Measurements from ENCODE around the genes TYRP1 and CCDC171.

DNA sequence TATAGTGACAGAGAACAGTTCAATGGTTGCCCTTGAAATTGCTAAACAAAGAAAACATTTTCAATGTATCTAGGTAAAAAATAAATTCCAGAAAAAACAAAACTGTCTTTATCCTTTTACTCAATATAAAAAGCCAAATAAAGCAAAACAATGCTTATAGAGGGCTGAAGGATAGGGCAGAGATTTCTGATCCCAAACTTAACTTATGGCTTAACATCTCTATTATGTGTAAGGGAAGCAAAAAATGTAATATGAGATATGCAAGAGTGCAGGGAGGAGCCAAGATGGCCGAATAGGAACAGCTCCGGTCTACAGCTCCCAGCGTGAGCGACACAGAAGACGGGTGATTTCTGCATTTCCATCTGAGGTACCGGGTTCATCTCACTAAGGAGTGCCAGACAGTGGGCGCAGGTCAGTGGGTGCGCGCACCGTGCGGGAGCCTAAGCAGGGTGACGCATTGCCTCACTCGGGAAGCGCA is 359.4 kb upstream of the TYRP1 start:
- PRO-cap: no peak
- RAMPAGE, long total RNA, 4 experiments: no peak in any of the 4 experiments

DNA sequence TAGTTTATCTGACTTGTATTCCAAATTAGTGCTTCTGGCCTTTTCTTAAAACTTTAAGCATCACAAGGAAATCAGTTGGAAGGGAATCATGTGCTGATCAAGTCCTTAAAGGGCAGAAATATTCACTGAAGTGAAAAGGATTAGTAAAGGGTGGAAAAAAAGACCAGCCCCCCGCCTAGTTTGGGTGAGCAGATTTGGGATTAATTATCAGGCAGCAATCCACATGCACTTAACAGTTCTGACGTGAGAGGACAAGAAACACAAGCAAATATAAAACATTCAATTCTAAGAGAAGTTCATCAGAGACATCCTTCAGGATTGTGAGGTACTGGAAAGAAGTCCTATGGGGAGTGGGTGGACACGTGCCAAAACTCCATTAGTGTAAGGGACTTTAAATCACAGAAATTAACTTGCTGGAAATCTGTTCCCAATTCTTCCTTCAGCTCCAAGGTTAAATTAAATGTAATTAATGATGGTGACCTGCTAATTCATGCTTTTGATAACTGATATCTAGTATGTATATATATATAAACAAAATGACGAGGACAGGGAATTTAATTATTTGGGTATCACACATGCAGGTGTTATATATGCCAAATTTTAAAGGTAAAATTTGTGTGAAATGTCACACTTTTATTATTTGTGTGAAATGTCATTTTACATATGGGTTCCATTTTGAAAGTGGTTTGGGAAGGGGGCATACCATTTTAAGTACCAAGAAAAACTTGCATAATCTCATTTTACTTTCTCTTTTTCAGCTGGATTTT is at the start of gene TYRP1:
TSS of gene TYRP1 (plus strand) at position 232 of the 767 bp plus-strand sequence.
- PRO-cap: no peak
- RAMPAGE, long total RNA, 4 experiments: no peak in any of the 4 experiments

DNA sequence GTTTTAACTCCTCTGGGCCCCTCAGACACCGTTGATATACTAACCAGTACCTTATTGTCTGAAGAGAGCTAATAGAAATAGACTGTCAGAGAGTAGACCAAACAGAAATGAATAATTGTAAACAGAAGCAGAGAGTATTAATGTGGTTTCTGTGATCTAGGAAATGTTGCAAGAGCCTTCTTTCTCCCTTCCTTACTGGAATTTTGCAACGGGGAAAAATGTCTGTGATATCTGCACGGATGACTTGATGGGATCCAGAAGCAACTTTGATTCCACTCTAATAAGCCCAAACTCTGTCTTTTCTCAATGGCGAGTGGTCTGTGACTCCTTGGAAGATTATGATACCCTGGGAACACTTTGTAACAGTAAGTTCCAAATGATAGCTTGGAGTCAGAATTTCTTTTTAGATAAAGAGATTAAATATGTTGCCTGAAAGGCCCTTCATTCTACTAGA is 5.1 kb downstream of the TYRP1 start:
- PRO-cap: unidirectional peak, minus-strand start at position 113 of the sequence
- RAMPAGE, long total RNA, 4 experiments: no peak in any of the 4 experiments

DNA sequence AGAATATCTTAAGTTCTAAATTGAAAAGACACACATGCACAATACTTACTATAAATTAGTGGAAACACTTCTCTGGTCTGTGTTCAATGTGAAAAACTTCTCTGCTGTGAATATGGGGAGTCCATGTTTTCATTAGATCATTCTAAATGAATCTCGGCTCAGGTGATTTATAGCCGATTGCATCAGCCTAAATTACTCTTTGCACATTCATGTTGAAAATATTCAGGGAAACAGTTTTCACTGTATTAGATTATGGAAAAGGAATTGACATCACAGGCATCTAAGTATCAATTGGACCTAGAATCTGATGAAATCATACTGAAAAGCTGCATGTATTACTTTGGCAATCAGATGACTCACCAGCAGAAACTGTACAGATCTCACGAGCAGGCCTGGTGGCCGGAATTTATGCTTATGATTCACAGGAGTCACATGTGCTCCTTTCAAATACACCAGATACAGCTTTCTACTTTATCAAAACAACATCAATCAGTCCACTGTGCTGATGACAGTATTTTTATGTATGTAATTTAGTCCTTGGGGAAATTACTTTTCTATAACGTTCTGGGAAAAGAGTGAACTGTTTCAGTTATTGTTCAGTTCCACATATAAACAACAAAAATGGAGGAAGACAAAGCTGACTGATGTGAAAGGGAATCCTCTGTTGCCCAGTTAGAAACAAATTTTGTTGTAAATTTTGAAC is 39.6 kb downstream of the LURAP1L start:
- PRO-cap: no peak
- RAMPAGE, long total RNA, 4 experiments: no peak in any of the 4 experiments

GRCh38 chr9:12882235-12882591 is 107.4 kb downstream of the LURAP1L start:
- PRO-cap: no peak
- RAMPAGE, long total RNA, 4 experiments: no peak in any of the 4 experiments

DNA sequence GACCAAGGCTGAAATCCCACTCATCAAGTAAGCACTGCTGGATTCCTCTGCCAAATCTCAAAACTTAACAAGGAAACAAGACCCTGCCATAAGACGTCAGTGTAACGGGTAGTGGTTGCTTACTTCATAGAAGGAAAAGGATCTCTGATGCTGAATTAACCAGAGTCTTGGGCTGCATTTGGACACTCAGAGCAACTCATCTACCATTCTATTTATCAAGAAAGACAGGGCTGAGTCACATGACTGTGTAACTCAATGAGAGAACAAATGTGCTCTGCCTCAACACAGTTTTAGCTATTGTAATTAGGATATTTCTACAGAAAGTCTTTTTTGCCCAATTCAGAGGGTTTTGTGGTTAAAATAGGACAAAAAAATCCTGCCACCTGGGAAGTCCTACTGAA is 104.6 kb downstream of the MPDZ start:
- PRO-cap: no peak
- RAMPAGE, long total RNA, 4 experiments: no peak in any of the 4 experiments

- PRO-cap: no peak
- RAMPAGE, long total RNA, 4 experiments: no peak in any of the 4 experiments
These were observed 212.5 kb upstream of the MPDZ start for GRCh38 chr9:13491940-13492381.

DNA sequence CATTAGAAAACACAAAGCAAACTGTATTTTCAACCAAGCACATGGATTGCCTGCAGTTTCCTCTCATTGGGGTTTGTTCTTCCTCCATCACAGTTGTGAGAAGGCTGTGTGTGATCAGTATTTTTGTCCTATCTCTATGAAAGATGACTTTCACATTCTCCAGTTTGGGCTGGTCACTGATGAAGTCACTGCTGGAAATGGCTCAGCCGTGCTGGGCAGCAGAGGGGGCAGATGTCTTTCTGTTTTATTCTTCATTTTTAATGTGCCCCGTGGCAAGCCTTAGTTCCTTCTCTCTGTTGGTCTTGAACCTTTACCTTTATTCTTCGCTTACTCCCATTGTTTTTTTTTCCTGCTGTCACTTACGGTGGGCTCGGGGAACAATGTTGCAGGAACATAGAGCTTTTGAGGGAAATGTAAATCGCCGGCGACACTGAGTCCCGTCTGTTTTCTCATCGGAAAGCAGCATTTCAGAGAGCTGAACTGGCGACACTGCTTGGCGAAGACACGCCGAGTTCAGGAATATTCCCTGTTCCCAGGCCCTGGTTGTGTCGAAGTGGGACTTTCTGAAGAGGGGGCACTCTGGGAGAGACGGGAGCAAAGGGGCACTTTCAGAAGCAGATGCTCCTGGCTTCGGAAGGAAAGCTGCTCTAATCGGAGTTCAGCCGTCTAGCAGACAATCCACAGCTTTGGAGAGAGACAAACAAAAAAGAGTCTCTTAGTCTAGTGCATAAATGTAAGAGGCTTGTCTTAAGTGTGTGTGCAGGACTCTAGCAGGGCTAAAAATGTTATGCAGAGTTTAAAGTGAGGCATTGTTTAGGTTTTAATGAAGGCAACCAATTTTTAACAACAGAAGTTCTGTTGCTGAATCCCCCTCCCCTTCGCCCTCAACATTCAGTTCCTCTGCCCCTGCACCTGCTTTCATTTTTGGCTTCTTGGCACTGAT is 289.2 kb upstream of the MPDZ start:
- PRO-cap: bidirectional peak, plus-strand start at position 205 of the sequence, minus-strand start at position 97 of the sequence
- RAMPAGE, long total RNA, 4 experiments: no peak in any of the 4 experiments

GRCh38 chr9:14097159-14097620 is 216.8 kb downstream of the NFIB start:
- PRO-cap: no peak
- RAMPAGE, long total RNA, 4 experiments: no peak in any of the 4 experiments

DNA sequence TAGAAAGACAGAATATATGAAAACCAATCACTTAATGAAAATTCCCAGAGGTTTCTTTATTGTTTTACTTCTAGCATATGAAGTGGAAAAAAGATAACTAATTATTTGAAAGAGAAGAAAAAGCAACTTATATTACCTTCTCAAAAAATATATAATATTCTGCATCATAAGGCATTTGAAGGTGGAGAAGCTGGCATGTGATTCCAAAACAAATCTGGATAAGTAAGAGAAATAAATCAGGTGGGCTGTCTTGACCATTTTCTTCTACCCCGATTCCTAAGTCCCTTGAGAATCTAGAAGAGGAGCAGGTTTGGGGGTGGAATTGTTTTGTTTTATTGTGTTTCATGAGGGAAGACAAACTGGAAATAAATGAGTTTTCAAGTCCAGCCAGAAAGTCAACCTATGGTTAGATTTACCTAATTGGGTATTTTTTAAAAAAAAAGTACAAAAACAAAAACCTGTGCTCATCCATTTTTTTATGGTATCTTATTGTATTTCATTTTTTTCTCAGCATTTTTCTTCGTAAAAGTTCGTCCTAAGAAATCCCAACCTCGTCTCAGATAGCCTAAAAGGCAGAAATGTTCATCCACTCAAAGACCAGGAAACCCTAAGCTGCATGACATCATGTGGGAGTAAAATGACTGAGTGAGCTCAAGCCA is 70.6 kb downstream of the NFIB start:
- PRO-cap: no peak
- RAMPAGE, long total RNA, 4 experiments: no peak in any of the 4 experiments

GRCh38 chr9:14270671-14271245 is 43.2 kb downstream of the NFIB start:
- PRO-cap: no peak
- RAMPAGE, long total RNA, 4 experiments: no peak in any of the 4 experiments

- PRO-cap: no peak
- RAMPAGE, long total RNA, 4 experiments: no peak in any of the 4 experiments
These were observed 4.5 kb downstream of the NFIB start for GRCh38 chr9:14309337-14309904.

GRCh38 chr9:14348393-14349425 is 34.8 kb upstream of the NFIB start:
- PRO-cap: bidirectional peak, plus-strand start at chr9:14348724, minus-strand start at chr9:14348740
- RAMPAGE, long total RNA, 4 experiments: no peak in any of the 4 experiments

DNA sequence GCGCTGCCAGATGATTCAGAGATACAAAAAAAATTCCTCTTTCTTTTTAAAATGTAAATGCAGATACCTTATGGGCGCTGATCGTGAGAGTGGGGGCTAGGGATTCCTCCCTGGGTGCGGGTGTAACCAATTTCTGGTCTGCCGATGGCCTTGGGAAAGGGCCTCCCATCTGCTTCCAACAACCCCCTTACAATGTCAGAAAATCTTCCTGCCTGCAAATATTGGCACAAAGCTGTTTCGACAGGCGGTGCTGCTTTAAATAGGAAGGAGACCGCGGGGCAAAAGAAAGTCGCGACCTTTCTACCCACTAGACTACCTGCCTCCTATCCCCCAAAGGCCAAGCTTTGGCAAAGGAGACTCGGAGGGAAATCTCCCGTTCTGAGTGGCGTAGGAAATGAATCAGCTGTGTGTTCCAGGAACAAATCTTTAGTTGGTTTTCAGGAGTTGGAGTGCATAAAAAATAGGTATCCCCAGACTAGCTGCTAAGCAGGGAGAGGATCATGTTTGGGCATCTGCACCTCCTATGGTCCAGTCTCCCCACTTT is 36.8 kb upstream of the NFIB start:
- PRO-cap: no peak
- RAMPAGE, long total RNA, 4 experiments: no peak in any of the 4 experiments

DNA sequence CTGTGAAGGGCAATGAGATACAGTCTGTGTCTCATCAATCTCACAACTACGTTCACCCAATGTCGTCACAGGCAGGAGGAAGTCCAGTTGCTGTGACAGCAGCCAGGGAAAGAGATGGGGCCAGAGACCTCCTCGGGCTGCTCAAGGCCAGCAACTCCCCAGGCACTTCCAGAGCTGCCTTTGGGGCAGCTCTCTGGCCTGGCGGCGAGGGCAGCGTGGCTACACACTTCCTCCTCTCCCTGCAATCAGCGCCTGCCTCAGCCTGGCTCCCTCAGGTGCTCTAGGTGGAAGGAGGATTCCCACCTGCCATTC is 159.3 kb downstream of the ZDHHC21 start:
- PRO-cap: no peak
- RAMPAGE, long total RNA, 4 experiments: no peak in any of the 4 experiments

- PRO-cap: no peak
- RAMPAGE, long total RNA, 4 experiments: no peak in any of the 4 experiments
These were observed 145.9 kb downstream of the ZDHHC21 start for GRCh38 chr9:14547341-14547706.

GRCh38 chr9:15513854-15514097 is 3.0 kb upstream of the PSIP1 start:
- PRO-cap: no peak
- RAMPAGE, long total RNA, 4 experiments: no peak in any of the 4 experiments

GRCh38 chr9:15552693-15553856 is at the start of gene CCDC171:
TSS of gene CCDC171 (plus strand) at chr9:15553043.
- PRO-cap: bidirectional peak, plus-strand start at chr9:15553044, minus-strand start at chr9:15552834
- RAMPAGE, long total RNA, 4 experiments: no peak in any of the 4 experiments

- PRO-cap: no peak
- RAMPAGE, long total RNA, 4 experiments: no peak in any of the 4 experiments
These were observed 38.4 kb downstream of the CCDC171 start for GRCh38 chr9:15591202-15591735.

DNA sequence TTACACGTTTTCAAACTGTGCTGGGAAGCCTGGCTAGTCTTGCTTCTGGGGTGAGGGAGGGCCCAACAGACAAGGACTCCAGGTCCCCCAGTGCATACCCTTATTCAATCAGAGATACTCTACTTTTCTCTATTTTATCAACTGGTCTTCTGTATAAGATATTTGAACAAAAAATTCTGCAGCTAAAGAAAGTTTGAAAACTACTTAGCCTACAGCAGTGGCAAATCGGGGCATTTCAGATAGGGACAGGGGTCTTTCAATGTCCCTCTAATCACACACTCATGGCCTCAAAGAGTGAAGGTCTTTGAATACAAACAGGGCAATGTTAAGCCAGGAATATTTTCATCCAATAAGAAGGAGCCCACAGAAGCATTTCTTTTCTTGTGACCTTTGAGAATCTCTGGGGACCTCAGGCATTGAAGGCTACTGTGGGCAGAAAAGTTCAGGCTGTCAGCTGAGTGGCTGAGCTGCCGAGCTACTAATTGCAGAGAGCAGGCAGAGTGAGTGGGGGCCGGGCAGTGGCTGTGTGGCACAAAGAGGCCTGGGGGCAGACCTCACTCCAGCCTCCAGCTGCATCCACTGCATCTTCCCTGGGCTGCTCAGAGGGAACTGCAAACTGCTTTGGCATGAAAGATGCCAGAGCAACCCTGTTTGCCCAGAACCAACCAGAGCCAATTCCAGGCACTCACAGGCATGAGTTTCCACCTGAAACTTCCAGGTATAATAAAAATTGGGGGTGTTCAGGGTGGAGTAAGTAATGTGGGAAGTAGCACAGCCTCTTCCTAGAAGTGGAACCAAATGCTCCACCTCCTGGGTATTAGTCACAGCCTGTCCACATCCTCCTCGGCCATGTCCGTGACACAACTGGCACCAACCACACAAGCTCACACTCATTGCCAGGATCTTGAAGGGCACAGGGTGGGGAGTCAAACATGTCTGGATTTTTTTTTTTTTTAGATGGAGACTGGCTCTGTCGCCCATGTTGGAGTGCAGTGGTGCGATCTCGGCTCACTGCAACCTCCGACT is 549.1 kb downstream of the BNC2 start:
- PRO-cap: no peak
- RAMPAGE, long total RNA, 4 experiments: no peak in any of the 4 experiments

Data from esophagus muscularis mucosa (tissue), 4 donors.